ENCODE measurements around a stretch of chr13.

- PRO-cap: no peak
Observed at GRCh38 chr13:40220174-40220782, 446.2 kb downstream of the FOXO1 start.

- PRO-cap: no peak
Observed at GRCh38 chr13:40236642-40237189, 429.7 kb downstream of the FOXO1 start.

GRCh38 chr13:40343402-40344011, 322.9 kb downstream of the FOXO1 start:
- PRO-cap: no peak

GRCh38 chr13:40353089-40353562, 313.3 kb downstream of the FOXO1 start:
- PRO-cap: no peak

- PRO-cap: no peak
Observed at GRCh38 chr13:40375702-40376470, 290.6 kb downstream of the FOXO1 start.

- PRO-cap: no peak
Observed at GRCh38 chr13:40376471-40377499, 289.7 kb downstream of the FOXO1 start.

DNA sequence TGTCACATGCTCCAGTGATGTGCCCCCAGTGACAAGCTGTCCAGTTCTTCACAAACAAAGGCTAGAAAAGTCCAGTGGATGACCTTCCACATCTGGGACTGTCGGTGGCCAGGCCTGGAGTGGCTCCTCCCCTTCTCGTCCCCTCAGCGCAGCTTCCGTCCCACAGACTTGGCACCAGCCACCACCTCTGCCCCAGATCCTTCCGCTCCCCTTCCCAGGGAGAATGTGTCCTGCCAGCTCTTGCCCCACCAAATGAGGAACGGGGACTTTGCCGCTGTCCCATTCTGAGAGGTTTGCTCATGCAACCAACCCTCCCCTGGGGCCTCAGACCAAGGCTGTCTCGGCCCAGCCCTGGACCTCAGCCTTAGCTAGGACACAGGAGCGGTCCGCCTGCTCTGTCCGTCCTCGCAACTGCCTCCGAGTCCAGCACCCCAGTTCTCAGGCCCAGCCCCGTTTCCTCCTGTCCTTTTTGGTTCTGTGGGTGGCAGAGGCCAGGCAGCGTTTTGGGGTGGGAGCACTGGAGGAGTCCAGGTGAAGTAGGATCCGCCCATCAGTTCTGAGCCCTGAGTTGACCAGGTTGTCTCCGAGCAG, 284.5 kb downstream of the FOXO1 start:
- PRO-cap: no peak

DNA sequence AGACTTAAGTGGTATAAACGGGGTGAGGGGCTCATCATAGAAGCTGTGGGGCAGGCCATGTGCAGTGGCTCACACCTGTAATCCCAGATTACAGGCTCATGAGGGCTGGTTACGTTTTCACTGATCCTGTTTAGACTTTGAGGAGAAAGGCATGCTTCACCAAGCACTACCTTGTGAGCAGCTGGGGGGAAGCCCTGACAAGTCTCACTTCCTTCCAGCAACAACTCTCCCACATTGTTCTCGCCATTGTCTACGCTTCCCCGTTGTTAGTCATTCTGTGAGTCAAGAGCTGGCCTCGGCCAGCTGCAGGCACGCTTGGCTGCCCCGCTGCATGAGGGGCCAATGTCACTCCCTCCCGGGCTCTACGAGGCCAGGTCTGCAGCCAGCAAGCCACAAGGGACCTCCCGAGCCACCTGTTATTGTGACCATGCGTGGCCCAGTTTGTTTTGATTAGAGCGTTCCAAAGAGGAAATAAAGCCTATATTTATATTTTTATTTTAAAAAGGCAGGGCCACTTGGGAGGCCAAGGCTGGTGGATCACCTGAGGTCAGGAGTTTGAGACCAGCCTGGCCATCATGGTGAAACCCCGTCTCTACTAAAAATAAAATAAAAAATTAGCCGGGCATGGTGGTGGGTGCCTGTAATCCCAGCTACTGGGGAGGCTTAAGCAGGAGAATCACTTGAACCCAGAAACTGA, 220.9 kb downstream of the FOXO1 start:
- PRO-cap: no peak

- PRO-cap: no peak
Observed at GRCh38 chr13:40477667-40478869, 188.4 kb downstream of the FOXO1 start.

DNA sequence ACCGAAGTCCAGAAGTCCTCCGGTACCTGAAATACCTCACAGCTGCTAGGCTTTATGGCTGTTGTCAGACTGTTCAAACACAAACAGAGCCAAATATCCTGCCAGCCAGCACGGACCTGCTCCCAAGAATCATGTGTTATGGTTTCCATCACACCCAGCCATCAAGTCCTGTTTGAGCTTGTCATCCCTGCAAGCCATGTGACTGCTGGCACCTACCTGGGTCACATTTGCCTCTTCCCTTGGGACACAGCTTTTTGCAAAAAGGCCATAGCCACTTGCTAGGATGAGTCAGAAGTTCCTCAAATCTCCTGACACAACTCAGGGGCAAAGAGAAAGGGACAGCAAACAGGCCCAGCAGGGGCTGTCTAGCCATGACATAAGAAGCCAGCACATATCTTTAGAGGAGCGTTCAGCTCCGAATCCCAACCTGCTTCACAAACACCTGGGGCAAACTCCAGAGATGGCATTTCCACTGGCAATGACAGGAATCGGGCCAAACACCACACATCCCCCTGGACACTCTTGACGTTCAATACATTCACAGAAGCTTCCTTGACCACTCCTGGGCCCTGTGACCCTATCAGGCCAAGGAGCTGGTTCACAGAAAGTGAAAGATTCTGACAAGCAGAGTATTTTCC, 129.7 kb downstream of the FOXO1 start:
- PRO-cap: unidirectional peak, plus-strand start at position 435 of the sequence

- PRO-cap: no peak
Observed at GRCh38 chr13:40569063-40569428, 97.4 kb downstream of the FOXO1 start.

DNA sequence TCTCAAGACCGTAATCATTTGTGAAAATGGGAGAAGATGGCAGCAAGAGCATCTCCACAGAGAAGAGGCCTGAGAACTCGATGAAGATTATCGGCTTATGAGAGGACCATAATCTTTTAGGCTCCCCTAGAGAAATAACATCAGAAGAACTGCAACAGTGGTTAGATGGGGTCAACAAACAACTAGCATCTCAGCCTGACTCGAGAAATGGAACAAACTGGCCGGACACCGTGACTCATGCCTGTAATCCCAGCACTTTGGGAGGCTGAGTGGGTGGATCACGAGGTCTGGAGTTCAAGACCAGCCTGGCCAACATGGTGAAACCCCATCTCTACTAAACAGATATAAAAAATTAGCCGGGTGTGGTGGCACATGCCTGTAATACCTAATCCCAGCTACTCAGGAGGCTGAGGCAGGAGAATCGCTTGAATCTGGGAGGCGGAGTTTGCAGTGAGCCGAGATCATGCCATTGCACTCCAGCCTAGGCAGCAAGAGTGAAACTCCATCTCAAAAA, 47.6 kb downstream of the FOXO1 start:
- PRO-cap: no peak

- PRO-cap: no peak
Observed at GRCh38 chr13:40784340-40784770, 5.1 kb upstream of the SLC25A15 start.

- PRO-cap: no peak
Observed at GRCh38 chr13:40978675-40979270, 40.3 kb downstream of the ELF1 start.

DNA sequence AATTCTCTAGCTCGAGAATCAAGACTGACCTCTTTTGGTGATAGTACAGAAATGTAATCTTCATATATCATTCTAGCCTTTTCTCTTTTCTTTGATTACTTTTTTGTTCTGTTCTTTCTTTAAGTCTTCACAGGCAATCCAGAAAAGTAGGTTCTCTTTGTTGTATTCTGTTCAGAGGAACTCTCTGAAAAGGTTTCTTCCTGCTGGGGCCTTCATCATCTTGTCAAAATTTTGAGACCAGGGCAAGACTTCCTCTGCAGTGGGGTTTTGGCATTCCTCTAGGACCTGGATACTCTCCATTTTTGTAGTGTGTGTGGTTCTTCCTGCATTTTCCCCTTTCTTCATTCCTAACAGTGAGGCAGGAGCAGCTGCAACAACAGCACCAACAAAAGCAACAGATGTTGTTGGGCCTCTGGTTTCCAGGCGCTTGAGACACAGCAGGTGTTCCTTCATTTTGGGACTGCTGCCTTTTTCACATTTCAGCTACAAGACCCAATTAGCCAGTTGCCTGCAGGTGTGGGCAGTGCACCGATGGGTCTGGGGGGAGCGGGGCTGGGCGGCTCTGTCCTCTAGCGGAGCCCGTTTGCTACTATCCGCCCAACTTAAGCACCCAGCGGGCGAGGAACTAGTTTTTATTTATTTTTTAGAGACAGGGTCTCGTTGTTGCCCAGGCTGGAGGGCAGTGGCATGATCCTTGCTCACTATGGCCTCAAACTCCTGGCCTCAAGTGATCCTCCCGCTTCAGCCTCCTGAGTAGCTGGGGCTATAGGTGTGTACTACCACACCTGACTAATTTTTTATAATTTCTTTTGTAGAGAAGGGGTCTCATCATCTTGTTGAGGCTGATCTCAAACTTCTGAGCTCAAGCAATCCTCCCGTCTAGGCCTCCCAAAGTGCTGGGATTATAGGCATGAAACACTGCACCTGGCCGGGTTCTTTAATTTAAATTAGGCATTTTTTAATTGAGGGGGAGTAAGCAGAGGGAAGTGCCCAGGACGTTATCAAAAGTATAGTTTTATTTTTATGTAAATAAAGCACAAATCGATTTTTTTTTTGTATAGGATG, 25.9 kb downstream of the ELF1 start:
- PRO-cap: no peak

DNA sequence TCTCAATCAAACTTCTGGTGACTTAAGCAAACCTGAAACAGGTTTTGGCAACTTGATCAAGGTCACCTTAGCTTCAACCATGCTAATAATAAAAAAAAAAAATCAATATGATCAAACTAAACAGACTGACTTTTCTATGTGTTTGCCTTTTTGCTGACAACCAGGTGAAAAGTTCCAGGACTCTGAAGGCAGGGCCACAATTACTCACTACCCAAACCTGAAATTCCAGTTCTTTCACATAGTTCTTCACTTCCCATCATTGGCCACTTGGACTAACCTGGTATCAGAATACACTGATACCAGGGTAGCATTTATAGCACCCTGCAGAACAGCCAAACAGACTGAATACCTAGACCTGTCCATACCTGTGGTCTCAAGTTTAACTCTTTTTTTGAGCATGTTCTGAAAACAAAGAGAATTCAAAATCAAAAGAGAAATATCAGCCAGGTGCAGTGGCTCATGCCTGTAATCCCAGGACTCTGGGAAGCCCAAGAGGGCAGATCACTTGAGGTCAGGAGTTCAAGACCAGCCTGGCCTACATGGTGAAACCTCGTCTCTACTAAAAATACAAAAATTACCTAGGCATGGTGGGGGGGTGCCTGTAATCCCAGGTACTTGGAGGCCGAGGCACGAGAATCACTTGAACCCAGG, 25.1 kb downstream of the ELF1 start:
- PRO-cap: no peak

DNA sequence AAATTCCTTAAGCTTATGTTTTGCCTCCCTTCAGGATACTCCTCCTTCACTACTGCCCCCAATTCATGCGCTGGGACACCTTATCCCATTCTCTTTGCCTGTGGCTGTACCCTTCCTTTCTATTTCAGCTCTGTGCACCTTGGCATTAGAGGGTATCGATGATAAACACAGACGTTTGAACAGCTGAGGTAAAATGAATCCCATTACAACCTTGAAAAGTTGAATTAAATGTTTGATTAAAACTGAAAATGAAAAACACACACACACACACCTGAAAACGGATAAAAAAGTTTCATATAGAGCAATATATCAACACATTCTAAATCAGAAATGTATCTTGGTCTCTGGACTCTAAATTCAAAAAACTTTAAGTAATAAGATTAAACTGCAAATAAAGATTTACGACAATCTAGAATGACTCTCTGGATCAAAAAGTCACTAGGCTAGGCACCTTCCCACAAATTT, 10.0 kb upstream of the WBP4 start:
- PRO-cap: no peak

GRCh38 chr13:41057847-41058732, 3.2 kb upstream of the WBP4 start:
- PRO-cap: no peak

- PRO-cap: no peak
Observed at GRCh38 chr13:41366870-41367877, 56.1 kb downstream of the NAA16 start.

DNA sequence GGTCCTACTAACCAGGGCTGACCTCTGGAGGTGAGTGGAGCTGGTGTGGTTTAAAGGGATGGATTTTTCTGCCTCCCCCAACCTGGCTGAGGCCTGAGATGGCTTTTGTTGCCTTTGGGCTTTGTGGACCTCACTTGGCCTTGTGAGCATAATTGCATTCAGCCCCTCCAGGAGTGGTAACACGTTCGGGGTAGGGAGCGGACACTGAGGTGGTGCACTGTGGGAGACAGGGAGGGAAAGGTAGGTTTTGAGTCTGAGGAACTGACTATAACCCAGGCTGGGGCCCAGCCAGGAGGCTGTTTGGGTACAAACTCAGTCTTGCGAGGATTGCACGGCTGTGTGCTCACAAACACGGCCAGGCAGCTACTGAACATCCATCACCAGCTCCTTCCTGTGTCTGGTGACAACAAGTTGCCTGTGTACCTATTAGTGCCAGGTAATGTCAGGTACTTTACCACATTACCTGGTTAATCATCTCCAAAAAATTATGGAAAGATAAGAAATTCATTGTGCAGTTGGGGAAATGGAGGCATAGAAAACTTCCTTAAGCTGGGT, 97.6 kb downstream of the RGCC start:
- PRO-cap: no peak